IMR-90 (cell line): ENCODE results near the genes RAMACL and UNC93A.

- RRBS: no CpG with 5 or more reads among the region's 11 CpGs
CAGE:
- cytosol, long polyA plus RNA: no peak
- long polyA plus RNA: no peak
- nucleus, long polyA plus RNA: no peak
Measured at GRCh38 chr6:166341867-166342263, 480 bp downstream of the SFT2D1 start.

GRCh38 chr6:166478758-166479570 is 96.2 kb upstream of the MPC1 start:
- RRBS: no CpG with 5 or more reads among the region's 29 CpGs
CAGE:
- cytosol, long polyA plus RNA: no peak
- long polyA plus RNA: no peak
- nucleus, long polyA plus RNA: no peak

DNA sequence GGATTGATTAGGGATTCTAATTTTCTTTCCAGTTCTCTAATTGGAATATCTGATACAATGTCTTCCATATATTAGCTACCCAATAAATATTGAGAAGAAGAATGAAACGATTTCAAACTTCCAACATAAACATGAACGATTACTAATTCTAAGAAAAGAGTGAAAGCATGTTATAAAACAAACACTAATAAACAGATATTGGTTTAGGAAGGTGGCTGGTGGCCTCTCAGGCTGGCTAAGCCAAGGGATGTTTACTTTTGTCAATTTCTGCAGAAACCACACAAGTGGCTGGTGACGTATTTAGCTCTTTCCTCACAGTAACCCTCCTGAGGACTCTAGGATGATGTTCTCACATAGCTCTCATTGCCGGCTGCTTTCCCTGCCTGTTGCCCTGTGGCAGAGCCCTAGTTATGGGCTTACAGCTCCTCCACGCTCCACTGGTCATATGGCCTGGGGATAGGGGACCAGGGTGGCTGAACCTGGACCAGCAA is 14.2 kb downstream of the RAMACL start:
- RRBS: no CpG with 5 or more reads among the region's 5 CpGs
CAGE:
- cytosol, long polyA plus RNA: no peak
- long polyA plus RNA: no peak
- nucleus, long polyA plus RNA: no peak

DNA sequence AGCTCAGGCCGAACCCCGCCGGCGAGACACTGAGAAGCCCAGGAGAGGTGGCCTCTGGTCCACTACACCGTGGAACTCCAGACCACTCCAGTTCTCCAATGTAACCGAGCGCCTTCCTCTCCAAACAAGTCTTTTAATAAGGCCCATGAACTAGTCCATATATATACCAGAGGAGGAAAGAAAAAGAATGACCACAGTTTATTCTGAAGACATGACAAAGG is at the start of gene RAMACL:
Gene RAMACL (minus strand): TSS at position 121 of the 221 bp plus-strand sequence.
- RRBS: no CpG with 5 or more reads among the region's 7 CpGs
CAGE:
- cytosol, long polyA plus RNA: no peak
- long polyA plus RNA: no peak
- nucleus, long polyA plus RNA: no peak

DNA sequence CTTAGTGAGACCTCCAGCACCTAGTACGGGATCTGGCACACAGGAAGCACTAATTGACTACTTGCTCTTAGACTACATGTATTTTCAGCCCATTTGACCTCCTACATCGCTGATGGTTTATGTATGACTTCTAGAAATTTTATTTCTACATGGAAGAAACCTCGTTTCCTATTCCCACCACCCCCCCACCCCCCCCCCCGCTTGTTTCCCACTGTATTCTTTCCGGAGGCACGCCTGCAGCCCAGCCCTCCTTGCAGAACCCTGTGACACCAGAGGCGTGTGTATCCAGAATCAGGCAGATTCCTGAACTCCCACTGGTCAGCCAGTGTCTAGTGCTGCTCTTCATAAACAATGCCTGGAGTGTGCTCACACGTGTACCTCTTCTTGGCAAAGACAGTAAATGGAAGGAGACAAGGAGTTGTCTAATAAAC is 1.9 kb downstream of the RPS6KA2 start:
- RRBS: no CpG with 5 or more reads among the region's 8 CpGs
CAGE:
- cytosol, long polyA plus RNA: no peak
- long polyA plus RNA: no peak
- nucleus, long polyA plus RNA: no peak

DNA sequence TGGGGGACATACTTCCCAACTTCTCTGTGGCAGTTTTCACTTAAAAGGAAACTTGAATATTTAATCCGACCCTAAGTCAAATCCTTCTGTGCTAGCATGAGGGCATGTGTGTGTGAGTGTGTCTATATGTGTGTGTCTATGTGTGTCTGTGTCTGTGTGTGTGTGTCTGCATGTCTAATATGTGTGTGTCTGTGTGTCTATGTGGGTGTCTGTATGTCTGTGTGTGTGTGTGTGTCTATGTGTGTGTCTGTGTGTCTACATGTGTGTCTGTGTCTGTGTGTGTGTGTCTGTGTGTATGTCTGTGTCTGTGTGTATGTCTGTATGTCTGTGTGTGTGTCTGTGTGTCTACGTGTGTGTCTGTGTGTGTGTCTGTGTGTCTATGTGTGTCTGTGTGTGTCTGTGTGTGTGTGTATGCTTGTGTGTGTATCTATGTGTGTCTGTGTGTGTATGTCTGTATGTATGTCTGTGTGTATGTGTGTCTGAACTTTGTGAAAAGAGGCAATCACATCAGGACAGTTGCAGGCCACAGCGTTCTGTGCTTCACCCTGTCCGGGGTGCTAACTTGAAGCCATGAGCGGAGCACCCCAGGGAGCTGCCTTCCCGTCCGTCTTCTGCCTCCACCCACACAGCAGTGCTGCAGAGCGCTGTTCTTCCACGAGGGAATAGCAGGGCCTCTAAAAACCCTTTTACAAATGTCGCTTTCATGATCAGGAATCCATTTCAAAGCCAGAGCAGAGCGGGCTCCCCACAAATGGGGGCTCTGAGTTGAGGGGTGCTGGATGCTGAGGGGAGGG is 131.7 kb downstream of the RNASET2 start:
- RRBS: no CpG with 5 or more reads among the region's 11 CpGs
CAGE:
- cytosol, long polyA plus RNA: no peak
- long polyA plus RNA: no peak
- nucleus, long polyA plus RNA: no peak

GRCh38 chr6:166931023-166931571 is 25.3 kb downstream of the RNASET2 start:
- RRBS: no CpG with 5 or more reads among the region's 11 CpGs
CAGE:
- cytosol, long polyA plus RNA: no peak
- long polyA plus RNA: no peak
- nucleus, long polyA plus RNA: no peak

GRCh38 chr6:166957692-166958083 is 1.3 kb upstream of the RNASET2 start:
- RRBS: no CpG with 5 or more reads among the region's 5 CpGs
CAGE:
- cytosol, long polyA plus RNA: no peak
- long polyA plus RNA: no peak
- nucleus, long polyA plus RNA: no peak

- RRBS: no CpG with 5 or more reads among the region's 11 CpGs
CAGE:
- cytosol, long polyA plus RNA: no peak
- long polyA plus RNA: no peak
- nucleus, long polyA plus RNA: no peak
Measured at GRCh38 chr6:167079720-167080266, 43.1 kb upstream of the CCR6 start.

GRCh38 chr6:167098793-167099292 is 24.1 kb upstream of the CCR6 start:
- RRBS: no CpG with 5 or more reads among the region's 6 CpGs
CAGE:
- cytosol, long polyA plus RNA: no peak
- long polyA plus RNA: no peak
- nucleus, long polyA plus RNA: no peak

- RRBS: no CpG with 5 or more reads among the region's 8 CpGs
CAGE:
- cytosol, long polyA plus RNA: no peak
- long polyA plus RNA: no peak
- nucleus, long polyA plus RNA: no peak
Measured at GRCh38 chr6:167103059-167103712, 19.7 kb upstream of the CCR6 start.

DNA sequence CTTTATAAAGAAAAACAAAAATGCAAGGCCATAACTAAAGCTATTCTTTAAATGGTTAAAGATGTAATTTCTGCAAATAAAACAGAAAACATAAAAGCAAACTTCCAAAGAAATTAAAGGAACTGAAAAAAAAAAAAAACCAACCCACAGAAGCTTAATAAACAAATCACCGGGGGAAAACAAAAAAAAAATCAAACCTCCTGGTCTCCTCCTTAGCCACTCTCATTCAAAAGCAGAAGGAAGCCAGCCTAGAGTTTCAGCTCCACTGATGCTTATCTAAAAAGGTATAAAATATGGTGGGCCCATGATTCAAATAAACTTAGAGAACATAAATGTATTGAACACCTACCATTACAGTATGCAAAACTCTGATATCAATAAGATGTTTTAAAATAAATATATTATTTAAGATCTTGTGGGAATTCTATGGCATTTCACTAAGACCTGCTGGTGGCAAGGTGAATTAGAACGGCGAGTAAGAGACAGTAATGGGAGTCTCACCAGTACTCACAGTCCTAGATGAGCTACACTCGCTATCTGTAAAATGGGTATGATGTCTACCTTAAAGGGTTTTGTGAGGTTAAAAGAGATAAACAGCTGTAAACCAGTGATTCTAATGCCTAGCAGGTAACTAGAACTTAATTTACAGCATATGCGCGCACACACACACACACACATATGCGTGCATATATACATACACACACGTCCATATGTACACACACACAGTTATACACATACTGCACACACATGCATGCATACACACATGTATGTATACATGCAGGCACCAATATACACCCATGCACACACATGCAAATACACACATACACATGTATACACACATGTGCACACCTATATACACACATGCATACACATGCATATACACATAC is 1.5 kb downstream of the CCR6 start:
- RRBS: no CpG with 5 or more reads among the region's 8 CpGs
CAGE:
- cytosol, long polyA plus RNA: no peak
- long polyA plus RNA: no peak
- nucleus, long polyA plus RNA: no peak

GRCh38 chr6:167130783-167131907 is 8.2 kb downstream of the CCR6 start:
- RRBS: 50% methylated on average over 7 of the region's 37 CpGs
CAGE:
- cytosol, long polyA plus RNA: no peak
- long polyA plus RNA: no peak
- nucleus, long polyA plus RNA: no peak

GRCh38 chr6:167227720-167228375 is 63.3 kb upstream of the UNC93A start:
- RRBS: no CpG with 5 or more reads among the region's 11 CpGs
CAGE:
- cytosol, long polyA plus RNA: no peak
- long polyA plus RNA: no peak
- nucleus, long polyA plus RNA: no peak

DNA sequence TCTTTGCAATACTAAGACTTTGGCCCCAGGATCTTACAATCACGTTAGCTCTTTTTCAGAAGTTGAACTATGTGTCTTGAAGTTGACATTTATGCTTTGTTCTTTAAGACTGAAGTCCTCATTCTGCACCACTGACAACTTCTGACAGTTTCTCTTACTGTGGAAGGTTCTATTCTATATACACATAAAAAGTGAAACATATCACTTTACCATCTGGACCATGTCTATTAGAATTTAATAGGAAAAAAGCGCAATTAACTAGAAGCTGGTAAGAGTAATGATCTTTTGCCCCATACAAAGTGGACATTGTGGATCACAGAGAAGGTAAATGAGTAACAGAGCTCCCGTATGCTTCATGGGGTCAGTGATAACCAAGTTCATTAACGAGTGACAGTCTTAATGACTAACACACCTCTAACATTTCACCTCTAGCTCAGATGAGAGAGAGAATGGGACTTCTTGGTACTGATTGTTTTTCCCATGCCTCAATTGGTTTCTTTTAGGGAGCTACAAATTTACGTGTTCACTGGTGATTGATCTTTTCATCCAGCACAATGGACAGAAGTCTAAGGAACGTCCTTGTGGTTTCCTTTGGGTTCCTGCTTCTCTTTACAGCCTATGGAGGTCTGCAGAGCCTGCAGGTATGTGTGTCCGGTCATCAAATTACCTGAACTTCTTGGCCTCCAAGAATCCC is at the start of gene UNC93A:
Gene UNC93A (plus strand): TSS at position 380 of the 694 bp plus-strand sequence.
- RRBS: no CpG with 5 or more reads among the region's 7 CpGs
CAGE:
- cytosol, long polyA plus RNA: no peak
- long polyA plus RNA: no peak
- nucleus, long polyA plus RNA: no peak

DNA sequence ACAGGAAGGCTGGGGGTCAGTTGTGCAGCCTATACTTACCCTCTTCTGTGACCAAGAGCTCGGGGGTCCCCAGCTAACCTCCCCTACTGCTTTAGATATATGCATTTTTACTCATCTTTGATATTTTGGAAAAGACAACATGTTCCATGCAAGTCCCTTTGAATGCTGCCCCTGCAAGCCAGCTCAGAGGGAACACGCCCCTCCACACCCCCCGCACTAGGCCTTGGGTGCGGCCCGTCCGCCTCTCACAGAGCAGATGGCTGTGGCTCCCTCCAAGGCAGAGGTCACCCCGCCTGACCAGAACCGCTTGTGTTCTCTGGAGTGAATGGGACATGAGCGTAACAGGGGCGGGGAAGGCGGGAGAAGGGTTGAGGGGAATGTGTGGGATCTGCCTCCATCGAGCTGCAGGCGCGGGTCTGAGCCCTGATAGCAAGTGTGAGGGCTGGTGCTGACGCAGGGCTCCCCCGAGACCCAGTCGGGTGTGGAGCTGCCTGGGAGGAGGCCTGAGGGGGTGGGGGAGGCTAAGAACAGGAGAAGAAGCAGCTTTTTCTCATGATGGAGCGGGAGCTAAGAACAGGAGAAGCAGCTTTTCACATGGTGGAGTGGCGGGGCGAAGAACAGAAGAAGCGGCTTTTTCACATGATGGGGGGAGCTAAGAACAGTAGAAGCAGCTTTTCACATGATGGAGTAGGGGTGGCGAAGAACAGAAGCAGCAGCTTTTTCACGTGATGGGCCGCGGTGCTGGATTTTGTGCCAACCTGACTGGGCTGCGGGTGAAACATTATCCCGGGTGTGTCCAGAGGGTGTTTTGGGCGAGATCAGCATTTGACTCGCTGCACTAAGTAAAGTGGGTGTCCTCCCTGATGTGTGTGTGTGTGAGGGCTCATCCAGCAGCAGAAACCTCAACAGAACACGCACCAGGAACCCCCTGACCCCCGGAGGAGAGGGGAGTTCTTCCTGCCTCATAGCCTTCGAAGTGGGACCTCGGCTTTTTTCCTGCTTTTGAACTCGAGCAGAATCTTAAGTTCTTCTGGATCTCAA is 169.2 kb downstream of the TTLL2 start:
- RRBS: no CpG with 5 or more reads among the region's 34 CpGs
CAGE:
- cytosol, long polyA plus RNA: no peak
- long polyA plus RNA: no peak
- nucleus, long polyA plus RNA: no peak

DNA sequence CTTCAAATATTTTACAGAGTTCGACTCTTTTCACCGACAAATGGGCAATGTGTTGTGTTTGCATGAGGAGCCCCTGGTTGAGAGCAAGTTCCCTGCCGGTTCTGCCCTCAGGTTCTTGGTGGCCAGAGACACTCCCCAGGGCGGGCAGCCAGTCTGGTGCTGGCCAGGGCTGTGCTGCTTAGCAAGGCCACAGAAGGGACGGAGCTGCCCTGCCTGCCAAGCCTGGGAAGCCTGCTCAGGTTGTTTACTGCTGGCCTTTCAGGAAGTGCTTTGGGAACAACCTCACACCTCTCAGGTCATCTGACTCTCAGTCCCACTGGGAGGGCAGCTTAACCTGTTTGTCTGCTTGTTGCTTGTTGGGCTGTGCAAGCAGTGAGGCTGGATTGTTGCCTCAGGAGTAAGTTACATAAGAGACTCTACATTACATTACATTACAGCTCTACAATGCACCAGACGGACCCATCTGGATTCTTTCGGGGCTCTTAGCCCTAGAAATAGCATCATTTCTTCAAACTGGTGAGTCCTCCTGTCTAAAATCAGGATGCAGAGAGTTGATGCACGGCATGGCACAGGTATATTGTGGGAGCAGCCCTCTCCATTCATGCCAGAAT is 75.7 kb upstream of the AFDN start:
- RRBS: no CpG with 5 or more reads among the region's 8 CpGs
CAGE:
- cytosol, long polyA plus RNA: no peak
- long polyA plus RNA: no peak
- nucleus, long polyA plus RNA: no peak

GRCh38 chr6:167789274-167789696 is 37.4 kb upstream of the AFDN start:
- RRBS: no CpG with 5 or more reads among the region's 6 CpGs
CAGE:
- cytosol, long polyA plus RNA: no peak
- long polyA plus RNA: no peak
- nucleus, long polyA plus RNA: no peak

DNA sequence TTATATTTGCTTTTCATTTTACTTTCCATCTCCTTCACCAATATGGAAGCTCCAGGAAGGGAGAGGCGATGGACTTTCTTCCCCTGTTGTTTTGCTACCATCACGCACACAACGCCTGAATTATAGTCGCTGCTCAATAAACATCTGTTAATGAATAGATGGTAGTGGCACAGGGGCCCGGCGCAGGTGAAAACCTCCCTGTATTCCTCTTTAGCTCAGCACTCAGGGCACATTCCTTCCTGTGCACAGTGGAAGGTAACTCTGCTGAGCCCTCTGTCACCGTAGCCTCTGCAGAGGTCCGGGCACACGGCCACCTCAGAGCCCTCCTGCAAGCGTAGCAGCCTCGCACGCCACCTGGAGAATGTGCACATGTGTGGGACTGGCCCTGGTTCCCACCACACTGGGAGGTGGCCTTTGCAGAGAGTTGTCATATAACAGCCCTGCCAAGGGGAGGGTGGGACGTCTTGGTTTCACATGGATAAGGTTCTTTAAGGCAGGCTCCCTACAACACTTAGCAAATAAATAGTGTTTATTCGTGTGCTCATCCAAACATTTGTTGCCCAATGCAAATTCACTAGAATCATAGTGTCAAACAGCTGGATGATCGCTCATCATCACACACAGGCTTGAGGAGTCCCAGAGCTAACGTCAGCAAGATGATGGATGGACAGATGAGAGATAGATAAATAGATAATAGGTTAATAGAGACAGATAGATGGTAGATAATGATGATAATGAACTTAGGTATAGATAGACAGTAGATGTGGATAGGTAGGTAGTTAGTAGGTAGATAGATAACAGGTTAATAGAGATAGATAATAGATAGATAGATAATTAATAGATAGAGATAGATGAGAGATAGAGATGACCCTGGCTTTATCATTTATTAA is 32.3 kb upstream of the AFDN start:
- RRBS: no CpG with 5 or more reads among the region's 16 CpGs
CAGE:
- cytosol, long polyA plus RNA: no peak
- long polyA plus RNA: no peak
- nucleus, long polyA plus RNA: no peak

GRCh38 chr6:167799197-167799945 is 27.3 kb upstream of the AFDN start:
- RRBS: no CpG with 5 or more reads among the region's 19 CpGs
CAGE:
- cytosol, long polyA plus RNA: no peak
- long polyA plus RNA: no peak
- nucleus, long polyA plus RNA: no peak